REH cell (cell line): Measurements from ENCODE around the gene SIGLEC11.

GRCh38 chr19:49680461-49681142 lies 3.5 kb downstream of the PRMT1 start:
- PRO-cap: unidirectional peak, minus-strand start at chr19:49680803

- PRO-cap: no peak
These were observed 22.6 kb downstream of the CPT1C start for GRCh38 chr19:49713466-49713954.

GRCh38 chr19:49727344-49728103 lies 35.6 kb downstream of the TSKS start:
- PRO-cap: no peak

- PRO-cap: no peak
These were observed 34.5 kb downstream of the TSKS start for GRCh38 chr19:49728578-49729131.

DNA sequence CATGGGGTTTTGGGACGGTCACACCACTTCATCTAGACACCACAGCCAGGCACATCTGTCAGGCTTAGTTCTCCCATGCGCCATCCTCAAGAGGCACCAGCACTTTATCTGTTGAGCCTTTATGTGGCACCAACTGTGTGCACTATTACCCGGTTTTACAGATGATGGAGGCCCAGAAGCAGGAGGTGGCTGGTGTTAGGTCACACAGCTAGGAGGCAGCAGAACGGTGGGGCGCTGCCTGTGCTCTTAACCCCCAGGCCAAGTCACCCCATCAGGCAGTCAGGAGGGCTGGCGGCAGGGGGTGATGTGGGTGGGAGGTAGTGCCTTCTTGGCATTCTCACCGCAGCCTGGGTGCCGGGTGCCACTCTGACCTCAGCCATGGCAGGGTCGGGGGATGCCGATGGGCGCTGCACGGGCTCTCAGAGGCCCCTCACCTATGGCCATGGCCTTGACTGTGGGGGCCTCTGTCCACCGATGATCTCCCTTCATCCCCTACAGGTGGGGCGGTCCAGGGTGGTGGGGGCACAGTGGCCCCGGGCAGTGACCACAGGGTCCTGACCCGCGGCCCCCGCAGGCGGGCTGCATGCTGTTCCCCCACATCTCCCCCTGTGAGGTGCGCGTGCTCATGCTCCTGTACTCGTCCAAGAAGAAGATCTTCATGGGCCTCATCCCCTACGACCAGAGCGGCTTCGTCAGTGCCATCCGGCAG lies 10.8 kb downstream of the PNKP start:
- PRO-cap: no peak

DNA sequence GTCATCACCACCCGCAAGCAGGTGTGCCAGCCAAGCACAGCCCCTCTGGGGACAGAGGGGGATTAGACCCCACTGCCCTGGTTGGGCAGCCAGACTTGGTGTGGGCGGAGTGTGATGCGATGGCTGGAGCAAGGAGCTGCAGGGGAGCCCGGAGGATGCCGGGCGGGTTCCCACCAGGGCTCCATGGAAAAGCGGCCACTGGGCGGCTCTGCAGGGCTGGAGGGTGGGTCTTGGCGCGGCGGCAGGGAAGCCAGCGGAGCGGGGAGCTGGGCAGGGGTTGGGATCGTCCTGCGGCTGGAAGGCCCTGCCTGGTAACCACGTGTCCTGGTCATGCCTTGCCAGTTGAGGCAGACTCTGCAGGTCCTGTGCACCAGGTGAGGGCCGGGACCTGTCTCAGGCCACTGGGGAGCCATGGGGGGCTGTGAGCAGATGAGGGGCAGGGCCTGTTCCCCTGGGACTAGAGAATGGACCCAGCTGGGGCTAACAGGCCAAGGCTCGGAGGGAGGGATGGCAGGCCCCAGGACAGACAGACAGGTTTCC lies 10.2 kb downstream of the PNKP start:
- PRO-cap: no peak

GRCh38 chr19:49857650-49858007 lies 9.7 kb downstream of the PNKP start:
- PRO-cap: no peak

DNA sequence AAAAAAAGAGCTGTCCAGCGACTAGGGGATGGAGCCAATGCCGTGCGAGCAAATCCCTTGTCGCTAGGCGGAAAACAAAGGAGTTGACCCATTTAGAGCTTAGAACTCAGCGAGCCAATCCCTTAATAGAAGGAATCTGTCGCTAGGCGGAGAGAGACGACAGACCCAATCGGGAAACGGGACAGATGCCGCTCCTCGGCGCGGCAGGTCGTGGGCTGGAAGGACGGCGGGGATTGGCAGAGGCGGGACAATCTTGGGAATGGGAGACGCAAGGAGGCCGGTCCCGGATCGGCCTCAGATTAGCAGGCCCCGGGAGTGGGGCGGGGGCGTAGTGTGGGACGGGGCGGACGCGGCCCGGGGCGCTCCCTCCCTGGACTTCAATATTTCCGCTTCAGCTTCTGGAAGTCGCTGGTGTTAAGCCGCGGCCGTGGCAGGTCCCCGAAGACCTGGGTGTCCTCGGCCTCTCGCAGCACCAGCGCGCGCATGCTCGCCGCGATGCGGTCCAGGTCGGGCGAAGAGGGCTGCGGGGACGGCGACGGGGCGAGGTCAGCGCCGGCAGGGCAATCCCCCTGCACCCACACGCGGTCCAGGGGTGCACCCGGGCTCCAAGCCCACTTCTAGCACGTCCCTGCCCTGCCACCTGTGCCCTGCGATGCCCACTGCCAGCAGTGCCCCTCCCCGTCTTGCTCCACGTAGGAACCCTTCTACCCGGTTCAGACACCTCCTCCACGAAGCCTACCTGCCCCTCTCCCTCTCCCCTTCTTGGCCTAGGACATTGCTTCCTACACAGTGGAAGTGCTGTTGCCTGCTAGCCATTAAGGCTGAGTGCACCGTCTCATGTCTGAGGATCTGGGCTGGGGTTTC lies 2.4 kb upstream of the PNKP start:
- PRO-cap: bidirectional peak, plus-strand start at position 239 of the sequence, minus-strand start outside the sequence; bidirectional peak, plus-strand start at position 484 of the sequence, minus-strand start at position 449 of the sequence

DNA sequence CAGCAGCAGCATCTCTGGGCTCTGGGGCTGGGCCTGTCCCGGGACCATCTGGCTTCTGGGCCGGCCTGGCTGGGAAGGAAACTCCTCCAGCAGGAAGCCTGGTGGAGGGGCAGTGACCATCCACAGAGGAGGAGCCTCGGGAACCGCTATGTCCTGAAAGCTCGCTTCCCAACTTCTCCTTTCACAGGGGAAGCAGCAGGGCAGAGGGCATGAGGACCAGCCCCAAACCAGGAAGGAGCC lies at the start of gene SIGLEC11:
Gene SIGLEC11, minus strand, starts transcription at position 139 of the 240 bp plus-strand sequence.
- PRO-cap: no peak

- PRO-cap: no peak
These were observed 8.3 kb upstream of the SIGLEC11 start for GRCh38 chr19:49969266-49969717.

- PRO-cap: no peak
These were observed 57.4 kb downstream of the KCNC3 start for GRCh38 chr19:50271779-50272158.

GRCh38 chr19:50376617-50377759 lies 731 bp downstream of the NR1H2 start:
- PRO-cap: unidirectional peak, minus-strand start at chr19:50376690; unidirectional peak, minus-strand start at chr19:50376797

DNA sequence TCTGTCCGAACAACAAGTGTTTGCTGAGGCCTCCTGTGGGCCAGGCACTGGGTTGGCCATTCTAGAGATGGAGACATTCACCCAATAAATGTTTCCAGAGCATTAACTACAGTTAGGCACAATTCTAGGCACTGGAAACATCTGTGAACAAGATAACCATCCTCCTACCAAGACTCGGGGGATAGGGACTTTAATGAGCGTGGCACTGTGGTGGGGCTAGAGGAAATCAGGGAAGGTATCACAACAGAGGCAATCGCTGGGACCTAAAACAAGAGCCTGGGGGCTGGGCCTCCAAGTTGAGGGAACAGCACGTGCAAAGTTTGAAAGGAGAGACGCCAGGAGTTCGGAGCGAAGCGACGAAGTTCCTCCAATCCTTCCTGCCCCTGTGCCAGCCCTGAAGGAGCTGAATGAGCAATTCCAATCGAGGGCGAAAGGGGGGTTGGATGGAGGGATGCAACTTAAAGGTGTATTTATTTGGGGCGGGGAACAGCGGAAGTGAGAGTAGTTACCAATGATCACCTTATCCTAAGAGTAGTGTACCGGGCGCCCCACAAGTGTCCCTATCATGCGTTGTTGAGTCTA lies 773 bp upstream of the POLD1 start:
- PRO-cap: no peak

GRCh38 chr19:50414683-50415015 lies 4.1 kb upstream of the SPIB start:
- PRO-cap: no peak

GRCh38 chr19:50417577-50418116 lies 1.1 kb upstream of the SPIB start:
- PRO-cap: no peak

DNA sequence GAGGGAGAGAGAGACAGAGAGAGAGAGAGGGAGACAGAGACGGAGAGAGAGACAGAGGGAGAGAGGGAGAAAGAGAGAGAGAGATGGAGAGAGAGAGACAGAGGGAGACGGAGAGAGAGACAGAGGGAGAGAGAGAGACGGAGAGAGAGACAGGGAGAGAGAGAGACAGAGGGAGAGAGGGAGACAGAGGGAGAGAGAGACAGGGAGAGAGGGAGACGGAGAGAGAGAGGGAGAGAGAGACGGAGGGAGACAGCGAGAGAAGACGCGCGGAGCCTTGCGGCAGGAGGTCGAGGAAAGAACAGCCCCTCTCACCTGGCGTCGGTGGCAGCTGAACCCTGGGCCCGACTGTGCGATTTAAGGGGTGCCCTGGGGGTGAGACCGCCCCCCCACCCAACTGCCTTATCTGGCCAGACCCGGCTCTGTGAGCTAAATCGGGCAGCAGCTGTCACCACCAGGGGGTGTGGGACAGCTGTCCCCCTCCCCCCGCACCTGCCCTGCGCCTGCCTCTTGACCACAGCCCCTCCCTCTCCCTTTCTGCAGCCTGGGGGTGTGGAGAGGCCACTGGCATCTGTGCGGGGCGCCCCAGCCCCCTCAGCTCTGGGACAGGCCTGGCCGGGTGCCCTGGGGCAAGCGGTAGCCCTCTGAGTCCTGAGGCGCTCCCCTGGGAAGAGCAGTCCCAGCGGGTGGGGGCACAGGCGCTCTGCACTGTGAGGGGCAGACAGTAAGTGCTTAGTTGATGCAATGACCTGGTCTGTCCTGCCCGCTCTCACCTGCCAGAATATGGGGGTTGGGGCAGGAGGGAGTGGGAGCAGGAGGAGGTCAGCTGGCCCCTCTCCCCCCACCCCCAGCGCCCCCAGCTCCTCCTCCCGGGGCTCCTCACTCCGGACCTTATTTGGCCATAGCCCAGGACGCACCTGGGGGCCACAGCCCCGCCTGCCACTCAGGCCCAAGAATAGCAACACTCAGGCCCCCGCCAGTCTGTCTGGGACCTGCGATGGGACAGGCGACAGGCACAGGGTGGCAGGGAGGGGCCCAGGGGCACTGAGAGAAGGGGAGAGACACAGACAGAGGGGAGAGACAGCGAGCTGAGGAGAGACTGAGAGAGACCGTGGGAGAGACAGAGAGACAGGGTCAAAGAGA lies 10.7 kb downstream of the JOSD2 start:
- PRO-cap: no peak

DNA sequence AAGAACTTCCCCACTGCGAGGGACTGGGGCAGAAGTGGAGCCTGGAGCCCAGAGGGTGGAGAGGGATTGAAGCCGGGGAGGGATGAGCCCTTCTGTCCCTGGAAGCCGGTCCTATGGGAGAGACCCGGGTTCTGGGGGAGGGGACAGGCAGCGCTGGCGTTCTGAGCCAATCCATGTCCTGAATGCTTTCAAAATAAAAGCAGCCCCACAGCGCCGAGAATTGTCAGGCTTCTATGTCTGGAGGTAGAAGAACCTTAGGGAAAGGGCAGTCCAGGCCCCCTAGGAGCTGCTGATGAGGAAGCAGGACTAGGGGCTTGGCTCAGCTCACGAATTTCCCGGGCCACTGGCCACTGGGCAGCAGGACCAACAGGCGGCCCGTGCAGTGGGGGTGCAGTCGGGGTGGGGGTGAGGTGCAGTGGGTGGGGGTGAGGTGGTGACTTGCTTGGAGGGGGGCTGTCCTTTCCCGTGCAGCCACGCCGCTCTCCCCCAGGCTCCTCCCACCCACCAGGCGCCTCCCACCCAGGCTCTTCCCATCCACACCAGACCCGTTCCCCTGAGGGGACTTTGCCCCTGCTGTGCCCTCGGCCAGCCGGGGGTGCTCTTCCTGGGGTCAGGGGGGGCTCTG lies 12.3 kb downstream of the LRRC4B start:
- PRO-cap: no peak

DNA sequence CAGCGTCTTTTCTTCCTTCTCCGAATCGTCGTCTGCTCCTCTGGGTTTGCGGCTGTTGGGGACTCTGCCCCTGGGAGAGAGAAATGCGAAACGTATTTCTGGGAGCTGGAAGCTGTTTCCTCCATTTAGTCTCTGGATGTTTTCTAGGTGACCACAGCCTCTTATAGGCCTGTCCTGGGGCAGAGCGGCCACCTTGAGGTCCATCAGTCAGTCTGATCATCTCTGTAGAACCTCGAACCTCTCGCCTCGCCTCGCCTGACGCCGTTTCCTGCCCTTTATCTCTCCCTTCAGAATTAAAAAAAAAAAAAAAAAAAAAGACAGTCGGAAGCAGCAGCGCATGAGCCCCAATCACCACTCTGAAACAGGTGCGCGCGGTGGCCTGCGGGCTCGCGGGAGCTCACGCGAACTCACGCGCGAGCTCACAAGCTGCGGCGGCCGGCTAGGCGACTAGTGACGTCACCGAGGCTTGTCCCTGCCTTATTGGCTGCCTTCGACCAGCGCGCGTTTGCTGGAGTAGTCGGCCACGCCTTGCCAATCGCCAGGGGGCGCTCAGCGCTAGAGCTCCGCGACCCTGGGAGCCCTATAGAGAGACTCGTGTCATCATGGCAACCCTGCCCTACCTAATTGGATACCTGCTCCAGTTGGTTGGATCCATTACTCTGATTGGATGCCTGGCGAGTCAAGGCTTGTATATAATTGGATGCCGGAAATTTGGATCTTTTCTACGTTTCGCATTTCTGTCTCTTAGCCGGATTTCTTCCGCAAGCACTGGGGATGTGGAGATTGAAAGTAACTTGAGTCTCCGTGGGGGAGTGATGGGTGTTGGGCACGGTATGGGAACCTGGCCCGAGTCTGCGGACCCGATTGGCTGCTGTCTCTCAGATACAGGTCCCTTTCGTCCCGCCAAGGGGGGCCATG lies 31.7 kb downstream of the SYT3 start:
- PRO-cap: unidirectional peak, minus-strand start at position 214 of the sequence; unidirectional peak, minus-strand start at position 270 of the sequence

DNA sequence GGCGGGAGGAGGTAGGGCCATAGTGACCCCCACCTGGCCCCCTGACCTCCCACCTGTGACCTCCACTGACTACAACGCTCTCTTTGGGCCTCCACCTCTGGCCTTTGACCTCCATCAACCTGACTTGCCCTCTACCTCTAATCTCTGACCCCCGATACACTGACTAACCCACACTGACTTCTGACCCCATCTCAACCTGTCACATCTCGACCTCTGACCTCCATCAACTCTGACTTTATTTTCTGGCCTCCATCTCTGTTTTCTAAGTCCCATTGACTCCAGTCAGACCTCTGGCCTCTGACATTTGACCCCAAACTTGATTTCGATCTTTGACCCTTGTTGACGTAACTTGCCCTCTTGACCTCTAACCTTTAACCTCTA lies 625 bp downstream of the ACP4 start:
- PRO-cap: no peak

DNA sequence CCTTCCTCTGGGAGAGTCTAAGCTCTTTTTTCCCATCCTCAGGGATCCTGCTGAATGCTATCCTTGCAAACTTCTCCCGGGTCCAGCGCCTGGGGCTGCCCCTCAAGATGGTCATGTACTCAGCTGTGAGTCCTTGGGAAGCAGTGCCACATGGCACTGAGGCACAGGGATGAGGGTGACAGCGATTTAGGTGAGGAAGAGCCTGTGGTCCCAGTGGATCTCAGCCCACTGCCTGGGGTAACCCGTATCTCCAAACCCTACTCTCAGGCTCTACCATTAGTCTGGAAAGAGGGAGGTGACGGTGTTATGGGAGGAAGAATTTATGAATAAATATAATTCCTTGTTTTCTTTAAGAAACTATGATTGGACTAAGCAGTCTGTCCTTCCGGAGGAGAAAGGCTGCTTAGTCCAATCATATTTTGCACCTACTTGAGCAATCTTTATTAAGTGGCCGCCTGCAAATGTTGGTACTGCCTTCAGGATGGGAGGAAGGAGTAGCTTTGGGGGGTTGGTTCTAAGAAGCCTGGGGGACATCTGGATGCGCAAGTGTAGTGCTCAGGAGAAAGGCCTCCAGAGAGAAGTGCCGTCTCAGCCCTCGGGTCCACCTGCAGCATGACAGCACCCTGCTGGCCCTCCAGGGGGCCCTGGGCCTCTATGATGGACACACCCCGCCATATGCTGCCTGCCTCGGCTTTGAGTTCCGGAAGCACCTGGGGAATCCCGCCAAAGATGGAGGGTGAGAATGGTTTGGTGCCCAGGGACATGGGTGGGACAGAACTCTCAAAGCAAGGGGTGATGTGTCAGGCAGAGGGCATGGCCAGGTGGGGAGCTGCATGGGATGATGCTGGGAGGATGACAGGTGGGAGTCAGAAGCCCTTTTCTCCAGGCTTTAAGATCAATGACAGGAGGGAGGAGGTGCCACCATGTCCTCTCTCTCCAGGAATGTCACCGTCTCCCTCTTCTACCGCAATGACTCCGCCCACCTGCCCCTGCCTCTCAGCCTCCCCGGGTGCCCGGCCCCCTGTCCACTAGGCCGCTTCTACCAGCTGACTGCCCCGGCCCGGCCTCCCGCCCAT lies 4.0 kb downstream of the ACP4 start:
- PRO-cap: no peak